ENCODE results near the gene LRRC70.

DNA sequence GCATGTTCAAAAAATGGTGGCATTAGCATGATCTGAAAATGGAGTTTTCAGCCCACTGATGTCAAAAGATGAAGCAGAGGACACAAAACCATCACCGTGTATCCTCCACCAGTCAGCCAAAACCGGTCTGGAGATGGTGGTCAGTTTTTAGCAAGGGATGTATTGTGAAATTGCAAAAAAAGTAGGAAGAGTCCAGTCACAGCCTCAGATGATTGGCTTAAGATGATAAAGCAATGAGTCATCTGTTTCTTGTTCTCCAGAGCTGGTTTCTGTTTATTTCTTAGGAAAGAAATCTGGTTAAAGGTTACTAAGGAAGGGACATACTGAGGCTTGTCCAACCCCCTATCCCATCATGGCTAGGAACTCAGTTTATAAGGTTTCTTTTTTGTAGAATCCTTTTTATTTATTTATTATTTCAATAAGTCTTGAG is 47.7 kb downstream of the DEPDC1B start:
- RRBS, result no CpG with 5 or more reads among the region's 2 CpGs

- RRBS, result no CpG with 5 or more reads among the region's 4 CpGs
Measured at GRCh38 chr5:61245488-61245796, 83.2 kb upstream of the SMIM15 start.

DNA sequence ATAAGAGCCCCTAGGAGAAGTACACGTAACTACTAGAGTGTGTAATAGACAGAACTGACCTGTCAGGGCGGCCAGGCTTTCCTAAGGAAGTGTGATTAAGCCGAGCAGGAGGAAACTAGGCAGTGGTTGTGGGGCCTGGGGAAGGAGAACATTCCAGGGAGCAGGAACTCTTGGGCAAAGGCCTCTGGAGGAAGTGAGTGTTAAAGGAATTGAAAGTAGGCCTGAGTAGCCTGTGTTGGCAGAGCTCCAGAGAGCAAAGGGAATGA is 9.1 kb upstream of the ZSWIM6 start:
- RRBS, result no CpG with 5 or more reads among the region's 3 CpGs

DNA sequence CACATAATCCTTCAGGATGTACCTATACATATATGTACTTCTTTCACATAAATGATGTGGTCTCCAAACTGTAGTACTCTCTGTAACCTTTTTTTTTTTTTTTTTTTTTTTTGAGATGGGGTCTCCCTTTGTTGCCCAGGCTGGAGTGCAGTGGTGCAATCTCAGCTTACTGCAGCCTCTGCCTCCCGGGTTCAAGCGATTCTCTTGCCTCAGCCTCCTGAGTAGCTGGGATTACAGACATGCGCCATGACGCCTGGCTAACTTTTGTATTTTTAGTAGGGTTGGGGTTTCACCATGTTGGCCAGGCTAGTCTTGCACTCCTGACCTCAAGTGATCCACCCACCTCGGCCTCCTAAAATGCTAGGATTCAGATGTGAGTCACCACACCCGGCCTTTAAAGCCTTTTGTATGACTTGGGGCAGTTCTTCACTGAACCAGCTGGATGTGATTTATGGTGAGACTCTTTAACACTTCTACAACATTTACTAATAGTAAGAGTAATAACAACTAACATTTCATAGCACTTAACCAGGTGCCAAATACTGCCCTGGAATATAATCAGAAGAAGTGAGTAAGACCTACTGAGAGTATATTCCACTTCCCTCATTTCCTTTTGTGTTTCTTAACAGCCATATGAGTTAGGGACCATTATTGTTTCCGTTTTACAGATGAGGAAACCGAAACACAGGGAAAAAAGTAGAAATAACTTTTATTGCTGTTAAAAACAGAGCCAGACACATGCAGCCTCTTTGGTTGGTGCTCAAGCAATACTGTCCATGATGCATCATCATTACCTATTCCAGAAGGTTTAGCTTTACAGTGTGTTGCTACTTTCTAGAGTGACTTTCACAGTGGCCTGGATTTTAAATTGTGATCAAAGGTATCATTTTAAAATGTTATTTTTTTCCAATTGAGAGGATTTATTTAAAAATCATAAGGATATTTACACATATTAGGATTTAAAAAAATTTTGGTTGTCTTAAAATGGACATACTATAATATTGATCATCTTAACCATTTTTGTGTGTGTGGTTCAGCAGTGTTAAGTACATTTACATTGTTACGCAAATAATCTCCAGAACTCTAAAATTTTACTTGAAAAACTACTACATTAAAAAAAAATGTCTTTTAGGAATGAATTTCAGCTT is 10.1 kb downstream of the ZSWIM6 start:
- RRBS, result no CpG with 5 or more reads among the region's 9 CpGs

DNA sequence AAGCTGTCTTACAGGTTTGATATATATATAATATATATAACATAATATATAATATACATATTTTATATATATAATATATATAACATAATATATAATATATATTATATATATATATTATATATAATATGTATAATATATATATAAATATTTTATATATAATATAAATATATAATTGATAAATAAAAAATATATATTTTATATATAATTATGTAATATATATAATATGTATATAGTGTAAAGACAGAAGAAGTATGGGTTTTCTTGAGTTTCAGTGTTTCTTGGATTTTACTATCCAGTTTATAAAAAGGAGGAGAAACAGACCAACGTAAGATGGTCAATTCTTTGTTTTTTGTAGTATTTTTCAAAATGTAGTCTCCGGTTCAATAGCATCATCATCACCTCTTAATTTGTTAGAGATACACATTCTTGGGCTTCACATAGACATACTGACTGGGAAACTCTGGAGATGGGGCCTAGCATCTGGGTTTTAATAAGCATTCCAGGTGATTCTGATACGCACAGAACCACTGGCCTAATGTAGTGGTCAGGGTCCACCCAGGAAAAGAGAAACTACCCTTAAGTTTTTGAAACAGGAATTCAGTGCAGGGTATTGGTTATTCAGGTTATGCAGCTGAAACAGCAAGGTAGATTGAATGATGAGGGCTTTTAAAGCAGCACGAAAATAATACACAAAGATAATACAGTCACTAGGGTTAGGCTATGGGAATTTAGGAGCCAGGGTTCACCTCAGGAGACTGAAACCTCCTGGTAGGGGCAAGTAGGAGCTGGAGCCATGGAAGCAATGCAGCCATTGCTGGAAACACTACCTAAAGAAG is 24.8 kb downstream of the ZSWIM6 start:
- RRBS, result no CpG with 5 or more reads among the region's 4 CpGs

GRCh38 chr5:61425143-61425711 is 93.2 kb downstream of the ZSWIM6 start:
- RRBS, result no CpG with 5 or more reads among the region's 1 CpG

DNA sequence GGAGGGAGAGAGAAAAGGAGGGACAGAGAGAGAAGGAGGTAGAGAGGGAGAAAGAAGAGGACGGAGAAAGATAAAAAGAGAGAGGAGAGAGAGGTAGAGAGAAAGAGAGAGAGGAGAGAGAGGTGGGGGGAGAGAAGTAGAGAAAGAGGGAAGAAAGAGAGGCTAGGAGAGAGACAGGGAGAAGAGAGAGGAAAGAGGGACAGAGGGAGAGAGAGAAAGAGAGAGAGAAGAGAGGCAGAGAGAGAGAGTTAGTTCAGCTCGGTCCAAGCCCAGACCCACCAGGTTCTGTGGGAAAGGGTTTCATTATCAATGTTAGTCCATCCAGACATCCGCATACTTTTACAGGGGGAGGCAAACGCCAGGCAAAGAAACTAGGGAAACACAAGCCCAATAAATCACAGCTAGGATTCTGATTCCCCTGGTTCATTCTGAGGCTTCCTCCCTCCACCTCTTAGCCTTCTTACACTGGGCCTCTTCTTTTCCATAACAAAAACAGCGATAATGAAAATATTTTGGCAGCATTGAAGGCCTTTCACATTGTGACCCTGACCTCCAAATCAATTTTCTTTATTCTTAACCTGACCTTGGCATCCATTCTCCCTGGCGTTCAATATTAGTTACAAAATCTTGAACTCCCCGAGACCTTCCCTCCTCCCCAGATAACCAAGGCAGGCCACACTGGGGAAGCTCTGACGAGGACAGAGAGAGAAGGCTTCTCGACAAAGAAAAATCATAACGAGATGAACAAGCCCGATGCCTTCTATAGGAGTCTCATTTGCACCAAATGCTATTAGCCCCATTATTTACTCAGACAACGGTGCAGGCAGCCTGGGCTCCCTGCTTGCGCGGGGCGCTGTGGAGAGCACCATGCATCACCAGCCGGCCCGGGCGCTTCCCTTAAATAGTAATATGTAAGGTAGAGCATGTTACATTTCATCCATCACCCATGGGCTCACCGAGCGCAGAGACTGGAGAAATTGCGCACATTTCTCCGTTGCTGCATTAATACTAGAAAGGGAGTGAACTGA is 399.8 kb downstream of the ZSWIM6 start:
- RRBS, result no CpG with 5 or more reads among the region's 22 CpGs

DNA sequence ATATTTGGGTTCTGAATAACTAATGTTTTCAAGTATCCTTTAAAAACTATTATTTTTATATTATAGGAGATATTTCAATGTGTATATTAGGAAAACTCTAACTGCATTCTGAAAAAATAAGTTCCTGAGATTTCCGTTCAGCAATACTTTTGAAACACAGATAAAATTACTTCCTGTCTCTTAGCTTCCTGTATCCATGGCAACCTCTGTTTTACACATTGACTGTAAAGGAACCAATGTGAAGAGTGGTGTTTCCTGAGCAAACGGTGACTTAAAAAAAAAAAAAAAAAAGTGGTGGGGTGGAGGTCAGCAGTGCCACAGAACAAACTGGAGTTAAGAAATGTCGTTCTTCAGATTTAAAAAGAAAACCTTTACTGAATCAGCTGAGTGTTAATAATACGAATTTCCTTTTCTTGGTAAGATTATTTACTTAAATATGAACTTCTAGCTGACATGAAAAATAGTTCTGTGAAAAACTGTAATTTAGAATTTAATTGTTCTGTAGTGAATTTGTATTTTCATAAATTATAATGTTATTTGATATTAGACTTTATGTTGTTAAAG is at the start of gene LRRC70:
Gene LRRC70, plus strand, starts transcription at position 300 of the 564 bp plus-strand sequence.
- RRBS, result no CpG with 5 or more reads among the region's 4 CpGs

- RRBS, result no CpG with 5 or more reads among the region's 3 CpGs
Measured at GRCh38 chr5:62626462-62626849, 47.8 kb downstream of the LRRC70 start.

DNA sequence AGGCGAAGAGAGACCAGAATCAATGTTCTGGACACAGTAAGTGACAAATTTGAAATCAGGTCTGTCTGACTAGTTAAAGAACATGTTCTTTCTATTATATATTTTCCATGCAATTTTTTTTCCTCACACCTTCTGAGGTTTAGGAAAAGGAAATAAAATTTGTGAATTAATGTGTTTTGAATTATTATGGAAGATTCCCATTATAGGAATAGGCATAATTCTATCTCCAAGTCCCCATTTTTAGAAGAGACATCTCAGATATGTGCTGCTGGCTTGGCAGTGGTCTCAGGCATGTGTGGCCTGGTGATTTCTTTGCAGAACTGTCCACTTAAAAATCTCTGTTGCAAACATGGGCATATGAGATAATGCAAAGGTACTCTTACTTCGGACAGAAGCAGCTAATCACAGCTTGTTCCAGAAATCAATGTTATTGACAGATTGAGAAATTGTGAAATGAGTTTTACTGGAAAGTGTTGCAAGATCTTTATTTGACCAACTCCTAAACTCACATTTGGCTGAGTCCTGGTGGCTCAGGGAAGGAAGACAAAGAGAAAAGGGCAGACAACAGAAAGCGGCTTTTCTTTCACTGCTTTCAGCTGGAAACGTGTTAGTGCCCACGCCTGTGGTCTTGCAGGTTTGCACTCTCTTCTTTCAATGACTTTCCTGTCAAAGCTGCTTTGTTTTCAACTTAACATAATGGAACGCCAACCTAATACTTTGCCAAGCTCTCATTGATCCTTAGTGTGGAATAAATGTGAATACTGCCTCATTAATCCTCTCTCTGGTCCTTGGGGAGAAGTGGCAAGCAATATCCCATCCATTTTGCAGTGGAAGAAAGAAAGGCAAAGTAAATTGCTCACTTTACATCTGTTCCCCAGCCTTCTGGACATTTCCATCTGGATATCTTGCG is 586.2 kb downstream of the LRRC70 start:
- RRBS, result no CpG with 5 or more reads among the region's 7 CpGs

- RRBS, result no CpG with 5 or more reads among the region's 2 CpGs
Measured at GRCh38 chr5:64788746-64789110, 20.0 kb downstream of the CWC27 start.

DNA sequence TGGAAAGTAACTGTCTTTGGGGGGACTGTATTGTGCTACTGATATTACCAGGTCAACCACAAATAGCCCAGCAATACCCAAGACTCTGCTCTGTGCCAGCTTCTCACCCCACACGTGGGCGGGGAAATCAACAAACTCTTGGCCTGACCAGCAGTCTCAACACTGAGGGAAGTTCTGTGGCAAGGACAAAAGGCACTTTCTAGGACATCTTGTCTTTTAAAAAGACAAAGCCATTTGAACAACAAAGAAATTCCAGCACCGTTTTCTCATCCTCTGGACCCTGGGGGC is 297.7 kb downstream of the CWC27 start:
- RRBS, result no CpG with 5 or more reads among the region's 3 CpGs

DNA sequence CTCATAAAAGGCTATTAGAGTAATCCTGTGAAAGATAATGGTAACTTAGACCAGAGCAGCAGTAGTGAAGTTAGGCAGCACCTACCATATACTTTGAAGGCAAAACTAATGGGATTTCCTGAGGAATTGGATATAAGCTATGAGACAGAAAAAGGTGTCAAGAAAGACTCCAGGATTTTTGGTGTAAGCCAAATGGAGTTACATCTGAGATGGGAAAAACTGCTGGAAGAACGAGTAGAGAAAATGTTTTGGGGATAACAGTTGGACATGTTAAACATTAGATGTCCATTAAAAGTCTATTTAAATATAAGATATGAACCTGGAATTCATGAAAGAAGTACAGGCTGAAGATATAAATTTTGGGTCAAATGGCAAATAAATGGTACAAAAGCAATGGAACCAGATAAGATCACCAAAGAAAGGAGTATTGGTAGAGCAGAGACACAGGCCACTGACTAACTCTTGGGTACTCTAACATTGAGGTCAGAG is 223.1 kb downstream of the ADAMTS6 start:
- RRBS, result no CpG with 5 or more reads among the region's 1 CpG

GRCh38 chr5:65660427-65661026 is 35.7 kb downstream of the SHLD3 start:
- RRBS, result no CpG with 5 or more reads among the region's 8 CpGs

- RRBS, result no CpG with 5 or more reads among the region's 2 CpGs
Measured at GRCh38 chr5:66087039-66087606, 57.0 kb upstream of the SREK1 start.

- RRBS, result no CpG with 5 or more reads among the region's 4 CpGs
Measured at GRCh38 chr5:66690564-66690958, 94.4 kb downstream of the MAST4 start.

DNA sequence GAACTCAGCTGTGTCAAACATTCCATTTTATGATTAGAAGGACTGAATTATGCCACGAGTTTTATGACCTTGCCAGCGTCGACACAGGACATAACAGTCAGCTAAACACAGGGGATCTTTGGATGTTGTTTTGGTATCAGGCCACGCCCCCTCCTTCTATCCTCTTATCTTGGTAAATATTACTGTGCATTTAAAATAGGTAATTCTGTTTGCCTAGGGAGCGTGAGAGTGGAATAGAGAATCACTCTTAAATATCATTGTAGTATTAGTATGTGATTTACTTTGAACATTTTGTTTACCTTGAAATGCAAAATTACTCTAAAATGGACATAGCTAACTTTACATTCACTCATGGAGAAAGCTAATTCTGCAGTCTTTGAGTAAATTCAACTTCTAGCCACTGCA is 235.8 kb downstream of the CD180 start:
- RRBS, result no CpG with 5 or more reads among the region's 5 CpGs

- RRBS, result no CpG with 5 or more reads among the region's 4 CpGs
Measured at GRCh38 chr5:66978469-66979204, 218.0 kb downstream of the CD180 start.

DNA sequence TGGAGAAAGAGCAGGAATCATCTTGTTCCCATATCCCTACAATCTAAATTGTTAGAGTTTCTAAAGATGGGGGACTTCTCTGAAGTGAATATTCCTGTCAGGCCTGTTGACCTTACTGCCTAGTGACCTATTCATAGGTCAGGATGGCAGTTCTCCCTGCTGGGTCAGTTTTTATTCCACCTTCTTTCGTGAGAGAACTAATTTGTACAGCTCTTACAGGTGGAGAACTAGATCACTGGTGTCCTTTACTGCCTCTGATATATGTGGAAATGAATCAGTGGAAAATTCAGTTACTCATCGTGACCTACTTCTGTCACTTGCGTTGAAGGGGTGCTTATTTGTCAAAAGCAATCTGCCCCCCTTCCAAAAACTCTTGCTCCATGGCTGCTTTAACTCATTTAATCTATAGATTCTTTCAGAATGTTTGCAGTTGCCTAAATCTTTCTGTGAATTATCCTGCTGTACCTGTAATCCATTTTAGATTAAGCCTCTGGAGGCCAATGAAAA is 164.9 kb downstream of the CD180 start:
- RRBS, result no CpG with 5 or more reads among the region's 3 CpGs

All from amniotic epithelial cell (primary cell).